Mesothelial cell of epicardium (in vitro differentiated cells): ENCODE data around the genes MT1B and PSME3IP1.

GRCh38 chr16:56651625-56651941 is at the start of gene MT1B:
Gene MT1B (plus strand): TSS chr16:56651886.
- PRO-cap, result no peak

GRCh38 chr16:56860476-56860888 is 4.5 kb upstream of the SLC12A3 start:
- PRO-cap, result no peak

- PRO-cap, result no peak
These were observed 4.5 kb downstream of the HERPUD1 start for GRCh38 chr16:56936472-56936883.

DNA sequence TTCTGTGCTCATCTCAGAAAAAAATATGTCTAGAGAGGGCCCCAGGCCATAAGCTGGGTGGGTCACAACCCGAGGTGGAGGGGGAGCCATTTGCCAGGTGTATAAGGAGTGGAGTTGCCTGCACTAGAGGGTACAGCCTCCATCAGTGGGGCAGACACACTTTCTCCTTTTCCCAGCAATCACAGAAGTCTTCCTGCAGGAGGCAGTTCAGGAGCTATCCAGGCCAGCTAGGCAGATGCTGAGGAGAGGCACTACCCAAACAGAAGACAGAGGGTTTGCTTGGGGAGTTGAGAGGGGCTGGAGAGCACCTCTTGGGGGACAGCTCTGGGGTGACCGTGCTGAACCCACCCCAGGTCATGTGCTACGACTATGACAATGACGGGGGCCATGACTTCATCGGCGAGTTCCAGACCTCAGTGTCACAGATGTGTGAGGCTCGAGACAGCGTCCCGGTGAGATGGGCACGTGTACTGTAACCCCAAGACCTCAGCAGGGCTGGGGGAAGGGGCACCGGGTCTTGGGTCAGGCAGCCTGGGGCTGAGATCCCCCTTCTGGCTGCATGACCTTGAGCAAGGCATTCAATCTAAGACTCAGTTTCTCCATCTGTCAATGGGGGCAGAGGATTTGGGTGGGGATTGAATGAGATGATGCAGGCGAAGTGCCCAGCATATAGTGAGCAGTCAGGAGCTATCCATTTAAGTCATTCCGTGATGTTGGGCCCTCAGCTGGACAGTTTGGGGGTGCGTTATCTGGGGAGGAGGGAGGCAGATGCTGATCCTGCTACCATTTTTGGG is 28.6 kb downstream of the CPNE2 start:
- PRO-cap, result no peak

- PRO-cap, result bidirectional peak, plus-strand start at chr16:57186313, minus-strand start at chr16:57186039
These were observed at the start of gene PSME3IP1 for GRCh38 chr16:57185016-57186119. Gene PSME3IP1 (minus strand): TSS chr16:57186039.

- PRO-cap, result no peak
These were observed 18.5 kb downstream of the RSPRY1 start for GRCh38 chr16:57204570-57205111.

GRCh38 chr16:57255359-57256160 is 10.5 kb downstream of the ARL2BP start:
- PRO-cap, result no peak

DNA sequence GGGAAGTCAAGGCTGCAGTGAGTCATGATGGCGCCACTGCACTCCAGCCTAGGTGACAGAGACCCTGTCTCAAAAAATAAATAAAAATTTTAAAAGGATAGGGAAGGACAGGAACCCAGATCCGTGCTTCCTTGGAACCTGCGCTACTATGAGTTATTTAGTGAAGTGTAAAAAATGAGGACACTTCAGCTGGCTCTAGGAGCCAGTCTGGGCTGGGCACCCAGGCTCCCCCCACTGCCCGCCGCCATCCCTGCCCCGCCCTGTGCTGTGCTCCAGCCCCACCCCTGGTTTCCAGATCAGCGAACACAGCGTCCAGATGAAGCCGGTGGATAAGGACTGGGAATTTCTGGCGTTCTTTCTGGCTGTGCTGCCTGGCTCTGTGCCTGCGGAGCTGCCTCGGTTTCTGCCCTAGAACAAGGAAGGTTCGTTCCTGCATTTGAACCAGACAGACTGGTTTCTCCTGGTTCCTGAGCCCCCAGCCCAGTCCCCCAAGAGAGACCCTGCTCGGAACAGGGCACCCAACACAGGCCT is 18.5 kb downstream of the PLLP start:
- PRO-cap, result no peak

DNA sequence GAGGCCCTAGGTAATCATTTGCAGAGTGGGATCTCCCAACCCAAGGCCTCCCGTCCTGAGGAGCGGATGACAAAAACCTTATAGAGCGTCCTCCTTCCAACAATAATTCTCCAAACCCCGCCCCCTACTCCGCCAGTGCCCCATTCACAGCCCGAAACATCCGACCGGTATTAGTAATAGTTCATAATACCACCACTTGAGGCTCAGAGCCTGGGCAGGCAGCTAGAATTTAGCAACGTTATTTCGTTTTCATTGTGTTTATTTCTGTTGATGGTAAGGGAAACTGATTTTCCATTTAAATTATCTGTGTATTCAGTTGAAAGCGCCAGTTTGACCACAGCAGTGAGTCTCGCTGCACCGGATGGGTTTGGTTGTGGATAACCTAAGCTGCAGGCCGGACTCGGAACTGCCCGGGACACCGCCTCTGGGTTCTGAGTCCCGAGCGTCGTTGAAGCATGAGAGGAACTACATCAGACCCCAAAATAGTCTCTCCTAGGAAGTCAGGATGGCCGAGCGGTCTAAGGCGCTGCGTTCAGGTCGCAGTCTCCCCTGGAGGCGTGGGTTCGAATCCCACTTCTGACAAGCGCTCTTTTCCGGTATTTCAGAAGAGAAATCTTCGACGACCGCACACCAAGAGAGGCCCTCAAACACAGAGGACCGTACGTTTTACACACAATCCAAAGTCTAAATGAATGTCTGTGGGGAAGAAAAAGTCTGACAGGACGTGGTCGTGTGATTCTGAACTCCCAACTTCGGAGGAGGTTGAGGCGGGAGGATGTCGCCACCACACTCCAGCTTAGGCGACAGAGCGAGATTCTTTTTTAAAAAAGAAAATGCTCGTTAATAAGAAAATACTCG is 15.2 kb upstream of the PLLP start:
- PRO-cap, result unidirectional peak, plus-strand start at position 497 of the sequence

DNA sequence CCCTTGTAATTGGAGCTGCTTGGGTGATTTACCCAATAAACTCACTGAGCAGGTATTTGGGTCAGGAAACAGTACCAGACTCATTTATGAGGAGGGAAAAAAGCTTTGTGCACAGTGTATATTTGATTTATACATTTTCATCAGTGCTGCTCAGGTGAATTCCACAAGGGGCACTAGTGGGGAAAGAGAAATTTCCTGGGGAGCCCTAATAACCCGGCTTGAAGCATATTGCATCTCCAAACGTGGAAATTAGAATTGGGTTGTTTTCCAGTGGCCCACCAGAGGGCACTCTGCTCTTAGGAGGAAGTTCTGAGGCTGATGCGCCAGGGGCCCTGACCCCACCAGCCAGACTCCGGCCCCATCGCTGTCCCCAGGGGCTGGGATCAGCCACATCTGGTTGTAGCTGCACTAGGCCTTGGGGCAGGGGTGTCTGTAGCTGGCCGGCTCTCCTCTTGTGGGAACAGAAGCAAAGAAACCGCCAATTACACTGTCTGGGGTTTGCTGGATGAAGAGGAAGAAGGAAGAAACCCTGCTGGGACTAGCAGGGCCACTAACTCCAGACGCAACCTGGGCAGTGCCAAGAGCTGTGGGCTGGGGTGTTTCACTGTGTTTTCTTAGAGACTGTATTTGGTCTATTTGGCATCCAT is 14.3 kb downstream of the CCL17 start:
- PRO-cap, result no peak

DNA sequence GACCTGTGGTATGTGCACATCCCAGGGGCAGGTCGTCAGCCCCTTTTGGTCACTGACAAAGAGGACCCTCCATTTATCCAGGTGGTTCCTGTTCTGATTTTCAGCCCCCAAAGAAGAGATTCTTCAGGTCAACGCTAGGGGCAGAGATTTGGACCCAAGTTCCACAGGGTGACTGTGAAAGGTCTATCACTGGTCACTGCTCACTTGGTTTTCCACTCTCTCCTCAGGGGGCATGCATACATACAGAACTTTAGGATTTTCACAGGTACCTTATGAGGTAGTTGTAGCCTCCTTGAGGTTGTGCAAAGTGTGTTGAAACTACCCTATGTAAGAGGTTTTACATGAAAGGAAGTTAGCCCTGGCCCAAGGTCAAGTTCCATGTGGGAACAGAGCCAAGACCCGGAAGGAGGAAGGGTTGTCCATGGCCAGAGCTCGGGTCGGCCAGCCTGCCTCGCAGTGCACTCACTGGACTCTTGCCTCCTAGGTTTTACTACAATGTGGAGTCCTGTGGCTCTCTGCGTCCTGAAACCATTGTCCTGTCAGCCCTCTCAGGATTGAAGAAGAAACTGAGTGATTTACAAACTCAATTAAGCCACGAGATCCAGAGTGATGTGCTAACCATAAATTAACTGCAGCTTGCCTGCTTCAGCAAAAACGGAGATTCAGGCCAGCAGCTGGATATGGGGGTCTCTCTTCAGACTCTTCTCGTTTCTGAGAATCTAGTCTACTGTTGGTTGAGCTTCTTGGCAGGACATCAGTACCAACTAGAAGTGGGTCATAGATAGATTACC is 8.2 kb downstream of the POLR2C start:
- PRO-cap, result no peak

DNA sequence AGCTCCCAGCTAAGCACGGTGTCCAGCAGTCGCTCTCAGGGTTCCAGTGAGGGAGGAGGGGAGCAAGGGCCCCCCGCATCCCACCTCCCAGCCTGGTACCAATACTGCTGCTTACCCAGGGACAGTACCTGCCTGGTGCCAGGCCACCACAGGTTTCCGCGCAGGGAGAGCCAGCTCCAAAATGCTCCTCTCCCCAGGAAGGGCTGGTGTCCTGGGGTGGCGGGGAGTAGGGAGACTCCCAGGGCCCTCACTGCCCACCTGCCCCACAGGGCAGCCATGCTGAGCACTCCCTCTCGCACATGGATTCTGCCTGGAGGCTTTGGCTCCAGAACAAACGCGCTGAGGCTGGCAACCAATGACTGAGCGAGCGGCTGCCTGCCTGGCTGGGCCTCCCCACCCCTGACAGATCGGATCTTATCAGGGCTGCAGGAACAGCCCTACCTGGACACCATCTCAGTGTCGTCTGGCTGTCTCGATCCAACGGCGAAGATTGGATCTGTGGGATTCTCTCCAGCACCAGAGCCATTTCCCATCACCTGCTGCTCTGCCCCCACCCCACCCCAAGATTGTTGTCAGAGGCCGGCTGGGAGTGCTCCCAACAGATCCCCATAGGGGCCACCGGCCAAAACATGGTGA is 2.3 kb downstream of the DOK4 start:
- PRO-cap, result no peak

- PRO-cap, result no peak
These were observed 744 bp upstream of the DOK4 start for GRCh38 chr16:57486929-57487545.

- PRO-cap, result no peak
These were observed 20.3 kb downstream of the CCDC102A start for GRCh38 chr16:57516027-57516568.

DNA sequence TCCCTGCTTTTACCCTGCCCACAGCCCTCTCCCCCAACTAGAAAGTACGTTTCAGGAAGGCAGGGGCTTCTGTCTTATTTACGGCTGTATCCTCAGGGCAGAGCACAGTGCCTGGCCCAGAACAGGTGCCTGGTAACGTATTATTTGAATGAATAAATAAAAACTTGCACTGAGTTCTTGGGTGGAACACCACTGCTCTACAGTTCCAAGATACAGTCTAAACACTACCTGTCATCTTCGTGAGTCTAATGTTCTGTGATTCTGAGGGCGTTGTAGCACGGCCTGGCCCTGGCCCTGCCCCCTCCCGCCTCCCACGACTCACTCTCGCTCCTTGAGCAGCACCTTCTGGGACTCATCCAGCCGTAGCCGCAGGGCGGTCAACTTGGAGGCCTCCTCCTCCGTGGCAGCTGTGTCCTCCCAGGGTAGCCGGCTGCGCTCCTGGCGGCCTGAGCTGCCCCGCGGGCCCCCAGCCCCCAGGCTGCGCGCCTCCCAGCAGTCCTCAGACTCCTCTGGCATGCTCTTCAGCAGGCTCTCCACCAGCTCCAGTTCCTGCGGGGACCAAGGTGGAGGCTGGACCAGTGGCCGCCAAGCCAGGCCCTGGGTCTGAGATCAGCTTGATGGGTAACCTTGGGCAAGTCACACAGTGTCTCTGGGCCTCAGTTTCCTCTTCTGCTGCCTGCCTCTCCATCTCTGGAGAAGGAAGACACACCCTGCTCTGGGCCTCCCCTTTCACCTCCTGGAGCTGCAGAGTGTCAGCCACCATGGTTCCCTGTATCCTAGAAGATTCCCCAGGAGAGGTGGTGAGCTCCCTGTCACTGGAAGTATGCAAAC is 10.6 kb downstream of the CCDC102A start:
- PRO-cap, result no peak

GRCh38 chr16:57643267-57643995 is 15.0 kb downstream of the ADGRG1 start:
- PRO-cap, result no peak

DNA sequence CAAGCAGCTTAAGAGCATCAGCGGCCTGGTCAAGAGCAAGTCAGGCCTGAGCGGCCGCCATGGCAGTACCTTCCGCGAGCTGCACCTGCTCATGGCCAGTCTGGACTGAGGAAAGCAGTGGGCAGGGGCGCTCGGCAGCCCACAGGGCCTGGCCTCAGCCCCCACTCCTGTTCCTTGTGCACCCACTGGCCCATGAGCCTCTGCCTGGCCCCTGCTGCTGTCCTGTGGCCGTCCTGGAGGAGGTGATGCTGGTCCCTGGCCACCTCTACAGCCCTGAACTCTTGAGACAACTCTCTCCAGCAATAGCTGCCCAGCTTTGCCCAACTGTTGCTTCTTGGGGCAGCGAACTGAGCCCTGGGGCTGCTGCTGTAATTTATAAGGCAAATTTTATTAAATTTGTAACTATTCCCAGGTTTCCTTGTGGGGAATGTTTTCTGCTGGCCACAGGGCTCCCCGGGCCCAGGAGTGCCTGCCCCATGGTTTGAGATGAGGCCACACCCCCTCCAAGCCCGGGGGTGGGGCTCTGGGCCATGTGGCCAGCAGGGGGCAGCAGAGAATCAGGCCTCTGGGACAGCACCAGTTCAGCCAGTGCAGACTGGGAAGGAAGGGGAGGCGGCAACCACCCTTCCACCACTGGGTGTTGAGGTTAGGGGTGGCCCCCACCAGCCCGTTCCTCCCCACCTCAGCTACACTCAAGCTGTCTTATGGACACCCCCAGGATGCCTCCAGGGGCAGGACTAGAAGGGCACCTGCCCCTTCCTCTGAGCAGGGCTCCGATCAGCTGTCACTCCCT is 21.5 kb downstream of the KATNB1 start:
- PRO-cap, result no peak

DNA sequence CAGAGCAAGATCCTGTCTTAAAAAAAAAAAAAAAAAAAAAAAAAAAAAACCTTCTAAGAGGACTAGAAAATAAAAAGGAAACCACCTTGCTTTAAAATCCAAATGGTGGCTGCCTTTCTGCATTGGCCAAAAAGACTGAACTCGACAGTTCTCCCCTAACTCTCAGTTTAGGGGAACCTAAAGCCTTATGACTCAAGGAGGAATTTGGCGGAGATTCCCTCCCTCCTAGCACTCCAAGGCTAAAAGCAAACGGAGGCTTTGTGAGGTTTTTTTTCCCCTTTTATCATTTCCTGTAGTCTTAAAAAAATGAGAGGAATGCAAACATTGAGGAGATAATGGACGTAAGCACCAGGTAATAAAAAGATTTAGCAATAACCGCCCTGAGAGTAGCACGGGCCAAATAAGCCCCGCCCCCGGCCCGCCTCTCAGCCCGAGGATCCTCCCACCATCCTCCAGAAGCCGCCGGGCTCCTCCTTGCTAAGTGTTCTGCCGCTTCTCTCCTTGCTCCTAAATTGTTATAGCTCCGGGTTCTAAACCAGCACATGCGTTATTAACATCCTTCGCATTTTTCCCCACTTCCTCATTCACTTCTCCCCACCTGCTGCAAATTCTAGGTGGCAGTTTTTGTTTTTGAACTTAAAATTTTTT is 5.7 kb upstream of the KIFC3 start:
- PRO-cap, result no peak

DNA sequence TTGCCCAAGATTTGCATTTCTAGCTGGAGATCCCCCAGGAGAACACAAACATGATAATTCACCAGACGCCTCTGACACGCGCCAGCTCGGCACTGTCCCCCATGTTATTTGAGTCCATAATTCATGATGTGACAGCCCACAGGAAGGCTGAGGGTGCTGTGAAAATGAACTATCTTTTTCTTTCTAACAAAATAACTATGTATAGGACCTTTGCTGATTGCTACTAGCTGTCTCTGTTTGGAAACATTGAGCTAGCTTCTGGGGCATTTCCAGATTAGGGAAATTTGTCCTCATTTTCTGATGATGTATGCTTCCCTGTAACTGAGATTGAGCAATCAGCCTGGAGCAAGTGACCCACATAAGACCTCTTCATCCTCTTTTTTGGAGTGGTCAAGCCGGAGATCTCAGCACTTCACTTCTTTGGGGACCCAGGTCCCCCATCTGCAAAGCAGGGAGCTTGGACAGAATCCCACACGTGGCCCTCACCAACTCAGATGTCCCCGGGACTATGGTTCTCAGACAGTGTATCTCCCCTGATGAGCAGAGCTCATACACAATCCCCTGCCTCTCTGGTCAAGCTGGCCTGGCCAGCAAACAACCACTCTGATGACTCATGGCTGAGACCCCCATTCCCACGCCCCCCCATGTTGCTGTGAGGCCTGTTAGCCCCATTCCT is 80.5 kb downstream of the CNGB1 start:
- PRO-cap, result no peak

DNA sequence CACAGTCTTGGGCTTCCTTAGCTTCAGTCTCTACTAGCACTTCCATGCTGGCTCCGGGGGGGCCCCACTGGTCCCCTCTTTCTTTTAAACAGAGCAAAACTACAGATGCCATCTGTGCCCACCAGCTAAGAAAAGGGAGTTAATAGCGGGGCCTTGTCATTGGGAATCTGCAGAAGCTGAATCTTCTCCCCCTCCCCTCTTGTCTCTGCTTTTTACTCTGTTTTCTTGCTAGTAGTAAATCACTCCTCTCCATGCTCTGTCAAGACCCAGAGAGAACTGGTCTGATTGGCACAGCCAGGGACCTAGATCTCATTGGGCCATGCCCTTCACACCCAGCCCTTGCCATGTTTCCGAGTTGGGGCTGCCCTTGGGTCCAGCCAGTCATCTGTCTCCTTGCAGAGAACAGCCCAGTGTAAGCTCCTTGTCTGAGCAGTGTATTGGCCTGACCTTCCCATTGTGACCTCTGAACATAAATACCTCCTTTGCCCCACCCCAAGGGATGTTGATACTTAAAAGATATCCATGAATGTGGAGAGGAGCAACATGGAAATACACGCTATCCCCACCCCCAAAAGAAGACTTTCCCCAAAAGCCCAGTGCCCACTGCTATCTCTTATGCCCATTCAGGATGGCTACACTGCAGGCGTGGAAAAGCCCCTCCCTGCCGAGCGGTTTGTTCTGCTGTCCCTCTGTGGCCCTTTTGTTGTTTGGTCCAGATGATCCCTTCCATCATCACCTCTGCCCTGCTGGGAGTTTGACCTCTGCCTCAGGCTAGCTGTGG is 3.9 kb downstream of the MMP15 start:
- PRO-cap, result no peak